Colon Carcinoma Metastatic in the Brain (tissue), 2 donors: ENCODE measurements around a stretch of chr3.

GRCh38 chr3:5428407-5429585 lies 241.3 kb downstream of the EDEM1 start:
- PRO-cap, 2 experiments, result no peak in any of the 2 experiments

- PRO-cap, 2 experiments, result no peak in any of the 2 experiments
Observed at GRCh38 chr3:8488338-8488797, 13.3 kb upstream of the LMCD1 start.

DNA sequence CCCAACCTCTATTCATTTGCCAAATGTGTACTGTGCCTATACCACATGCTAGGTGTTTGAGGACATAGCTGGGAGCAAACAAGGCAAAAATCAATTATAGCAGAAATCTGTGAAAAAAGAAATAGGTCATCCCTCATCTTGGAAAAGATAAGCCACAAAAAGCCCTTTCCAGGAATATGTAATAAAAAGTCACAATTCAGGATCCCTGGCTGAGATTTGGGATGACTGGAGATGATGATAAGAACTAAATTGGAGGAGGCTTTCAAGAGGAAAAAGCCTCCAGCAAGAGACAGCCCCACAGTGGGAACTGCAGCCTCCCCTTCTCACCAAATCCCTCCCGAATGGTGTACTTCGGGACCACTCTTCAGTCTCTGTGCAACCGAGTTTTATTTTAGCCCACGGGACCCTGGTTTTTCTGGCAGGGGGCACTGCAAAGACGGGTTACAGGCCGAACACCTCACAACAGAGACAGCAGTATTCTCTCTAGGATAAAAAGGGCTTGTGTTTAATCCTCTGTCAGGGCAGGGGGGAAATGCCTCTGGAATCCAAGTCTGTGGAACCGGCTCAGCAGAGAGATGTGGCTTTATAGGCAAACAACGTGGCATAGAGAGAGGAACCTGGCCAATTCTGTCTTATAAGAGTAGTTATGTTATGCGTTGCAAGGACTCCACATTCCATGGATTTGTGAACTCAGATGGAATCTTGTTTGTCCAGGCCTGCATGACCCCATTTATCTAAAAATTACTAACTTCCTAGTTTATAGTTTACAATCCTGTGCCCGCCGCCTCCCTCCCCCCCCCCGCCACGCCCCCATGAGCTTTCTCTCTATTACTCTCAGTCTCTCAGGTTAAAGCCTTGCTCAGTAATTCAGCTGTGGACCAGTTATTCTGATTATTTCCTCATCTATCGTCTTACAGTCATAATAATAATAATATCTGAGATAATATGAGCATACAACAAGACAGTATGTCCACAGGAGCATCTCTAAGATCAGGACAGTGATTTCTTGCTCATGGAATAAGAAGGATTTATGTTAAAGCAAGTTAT lies 1.1 kb upstream of the LMCD1 start:
- PRO-cap, 2 experiments, result no peak in any of the 2 experiments

DNA sequence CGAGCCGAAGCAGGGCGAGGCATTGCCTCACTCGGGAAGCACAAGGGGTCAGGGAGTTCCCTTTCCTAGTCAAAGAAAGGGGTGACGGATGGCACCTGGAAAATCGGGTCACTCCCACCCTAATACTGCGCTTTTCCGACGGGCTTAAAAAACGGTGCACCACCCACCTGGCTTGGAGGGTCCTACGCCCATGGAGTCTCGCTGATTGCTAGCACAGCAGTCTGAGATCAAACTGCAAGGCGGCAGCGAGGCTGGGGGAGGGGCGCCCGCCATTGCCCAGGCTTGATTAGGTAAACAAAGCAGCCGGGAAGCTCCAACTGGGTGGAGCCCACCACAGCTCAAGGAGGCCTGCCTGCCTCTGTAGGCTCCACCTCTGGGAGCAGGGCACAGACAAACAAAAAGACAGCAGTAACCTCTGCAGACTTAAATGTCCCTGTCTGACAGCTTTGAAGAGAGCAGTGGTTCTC lies 32.9 kb downstream of the SSUH2 start:
- PRO-cap, 2 experiments, result no peak in any of the 2 experiments

DNA sequence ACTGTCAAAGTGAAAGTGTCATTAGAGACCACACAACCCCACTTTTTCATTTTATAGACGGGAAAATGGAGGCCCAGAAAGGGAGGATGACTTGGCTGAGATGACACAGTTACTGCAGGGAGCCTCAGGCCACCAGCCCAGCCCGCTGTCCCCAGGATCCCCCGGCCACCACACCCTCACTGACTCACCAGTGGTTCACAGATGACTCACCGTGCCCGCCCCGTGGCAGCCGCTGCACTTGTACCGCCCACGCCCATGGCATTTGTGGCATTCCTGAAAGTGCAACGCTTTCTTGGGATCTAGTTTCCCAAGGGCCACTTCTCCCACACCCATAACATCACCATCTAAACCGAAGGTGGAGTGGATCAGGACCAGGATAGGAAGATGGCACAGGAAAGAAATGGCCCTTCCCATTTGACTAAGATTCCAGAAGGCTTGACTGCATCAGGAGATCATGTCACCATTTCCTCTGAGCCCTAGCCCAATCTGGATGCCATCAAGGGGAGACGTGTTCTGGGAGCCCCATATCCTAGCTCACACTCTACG lies 15.1 kb downstream of the SSUH2 start:
- PRO-cap, 2 experiments, result peak in 1 of 2 experiments; most common plus-strand start position 297 of the sequence (in 1); most common minus-strand start position 102 of the sequence (in 1)

GRCh38 chr3:8651877-8652390 lies 7.3 kb upstream of the SSUH2 start:
- PRO-cap, 2 experiments, result peak in 2 of 2 experiments; most common plus-strand start chr3:8652190 (in 1); most common minus-strand start chr3:8652084 (in 2)

GRCh38 chr3:8898539-8899141 lies 64.6 kb downstream of the RAD18 start:
- PRO-cap, 2 experiments, result no peak in any of the 2 experiments

GRCh38 chr3:8982531-8982909 lies 19.2 kb upstream of the RAD18 start:
- PRO-cap, 2 experiments, result no peak in any of the 2 experiments

DNA sequence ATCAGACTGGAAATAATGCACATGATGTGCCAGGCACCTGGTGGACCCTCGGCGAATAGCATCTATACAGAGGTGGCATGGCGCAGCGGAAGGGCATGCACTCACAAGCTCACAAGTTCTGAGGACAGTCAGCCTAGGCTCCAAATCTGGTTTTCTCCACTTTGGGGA lies 113.9 kb downstream of the SRGAP3 start:
- PRO-cap, 2 experiments, result no peak in any of the 2 experiments

- PRO-cap, 2 experiments, result no peak in any of the 2 experiments
Observed at GRCh38 chr3:9249869-9250320, 449 bp upstream of the SRGAP3 start.

- PRO-cap, 2 experiments, result no peak in any of the 2 experiments
Observed at GRCh38 chr3:9477303-9477787, 76.3 kb downstream of the LHFPL4 start.

GRCh38 chr3:9897575-9898334 lies 4.9 kb upstream of the IL17RE start:
- PRO-cap, 2 experiments, result peak in 2 of 2 experiments; most common plus-strand start chr3:9898085 (in 1); most common minus-strand start chr3:9897979 (in 2)

- PRO-cap, 2 experiments, result no peak in any of the 2 experiments
Observed at GRCh38 chr3:9913353-9913846, 3.5 kb upstream of the IL17RC start.

DNA sequence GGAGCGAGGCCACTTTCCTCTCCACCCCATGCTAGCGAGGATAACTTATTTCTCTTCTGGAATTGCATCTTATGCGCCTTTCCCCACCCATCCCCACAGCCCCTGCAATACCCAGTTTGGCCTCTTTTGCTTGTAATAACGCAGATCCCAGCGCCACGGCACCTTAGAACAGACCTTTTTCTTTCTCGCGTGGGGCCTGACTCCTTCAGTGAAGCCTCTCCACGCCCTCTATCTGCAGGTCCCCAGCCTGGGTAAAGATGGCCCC lies 480 bp downstream of the CRELD1 start:
- PRO-cap, 2 experiments, result no peak in any of the 2 experiments

DNA sequence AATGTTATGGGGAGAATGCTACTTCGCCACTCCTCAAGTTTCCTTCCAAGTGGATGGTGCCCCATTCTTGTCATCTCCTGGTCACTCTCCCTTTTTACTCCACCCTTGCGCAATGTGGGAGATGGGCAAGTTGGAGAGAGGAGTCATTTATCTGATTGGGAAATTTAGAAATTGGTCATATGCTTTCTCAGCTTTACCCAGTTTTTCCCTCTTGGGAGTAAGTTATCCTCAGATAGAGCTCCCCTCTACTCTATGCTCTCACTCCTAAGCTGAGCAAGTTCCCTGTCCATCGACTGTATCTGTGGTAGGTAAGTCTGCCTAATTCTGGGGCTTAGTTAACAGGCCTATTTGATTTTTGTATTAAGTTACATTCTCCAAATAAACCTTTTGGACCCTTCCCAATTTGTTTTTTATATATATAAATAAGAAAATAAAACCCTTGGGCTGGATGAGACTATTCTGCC lies 14.3 kb downstream of the FANCD2OS start:
- PRO-cap, 2 experiments, result no peak in any of the 2 experiments

- PRO-cap, 2 experiments, result no peak in any of the 2 experiments
Observed at GRCh38 chr3:10189466-10190209, 24.9 kb downstream of the IRAK2 start.

DNA sequence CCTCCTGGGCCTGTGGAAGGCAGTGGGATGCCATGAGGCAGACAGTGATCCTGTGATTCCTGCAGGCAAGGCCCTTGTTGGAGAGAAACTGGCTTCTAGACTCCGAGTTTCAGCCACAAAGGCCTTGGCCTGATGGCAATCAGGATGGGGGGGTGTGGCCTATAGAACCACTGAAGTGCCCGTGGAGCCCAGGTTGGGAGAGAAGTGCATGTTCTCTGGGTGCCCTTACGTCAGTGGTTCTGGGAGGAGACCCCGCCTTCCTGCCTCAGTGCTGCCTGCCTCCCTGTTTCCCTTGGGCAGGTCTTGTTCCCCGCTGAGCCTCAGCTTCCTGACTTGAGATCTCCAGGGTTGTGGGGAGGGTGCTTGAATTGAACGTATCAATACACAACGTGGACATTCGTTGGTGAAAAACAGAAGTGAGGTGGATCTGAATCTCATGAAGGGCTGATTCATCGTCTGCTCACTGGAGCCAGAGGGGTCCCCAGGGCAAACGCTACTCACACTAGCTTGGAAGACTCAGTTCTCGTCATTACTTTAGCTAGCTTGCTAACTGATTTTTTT lies 31.8 kb downstream of the IRAK2 start:
- PRO-cap, 2 experiments, result no peak in any of the 2 experiments

GRCh38 chr3:10232071-10232702 lies 16.1 kb upstream of the TATDN2 start:
- PRO-cap, 2 experiments, result no peak in any of the 2 experiments

DNA sequence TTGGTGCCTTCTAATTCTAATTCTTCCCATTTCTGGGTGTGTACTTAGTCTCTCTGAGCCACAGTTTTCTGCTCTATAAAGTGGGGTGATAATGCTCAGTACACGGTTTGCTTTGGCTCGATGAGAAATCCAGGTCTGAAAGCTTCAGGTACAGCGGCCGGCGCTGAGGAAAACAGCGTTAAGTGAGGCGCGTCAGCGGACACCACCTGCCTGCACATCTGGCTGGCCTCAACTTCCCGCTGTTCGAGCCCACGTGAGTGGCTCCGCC lies 287 bp upstream of the TATDN2 start:
- PRO-cap, 2 experiments, result peak in 1 of 2 experiments; most common minus-strand start position 220 of the sequence (in 1)

DNA sequence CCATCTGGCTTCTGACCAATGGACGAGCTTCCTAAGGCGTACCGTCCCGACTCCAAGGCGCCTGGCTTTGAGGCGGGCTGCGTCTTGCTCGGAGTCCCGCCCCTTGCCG lies 99 bp upstream of the TATDN2 start:
- PRO-cap, 2 experiments, result no peak in any of the 2 experiments